MCF 10A (cell line): ENCODE measurements around the gene PGAM5.

DNA sequence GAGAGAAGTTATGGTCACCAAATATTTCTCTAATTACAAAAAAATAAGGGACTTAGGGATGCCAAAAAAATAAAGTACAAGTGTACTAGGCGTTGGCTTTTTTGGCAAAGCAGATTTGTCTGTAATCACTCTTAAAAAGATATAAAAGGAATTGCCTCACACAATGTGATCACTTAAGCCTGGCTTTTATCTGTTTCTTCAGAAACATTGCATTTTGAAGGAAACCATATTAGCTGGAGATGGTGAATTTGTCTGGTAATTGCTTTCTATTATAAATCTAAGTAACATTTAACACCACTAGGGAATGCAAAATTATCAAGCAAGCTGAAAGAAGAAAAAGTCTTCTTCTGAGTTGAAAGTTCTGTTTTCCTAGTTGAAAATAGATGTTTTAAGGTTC, 31.0 kb upstream of the ADGRD1 start:
- PRO-cap = no peak
- RRBS = no CpG with 5 or more reads among the region's 1 CpG

DNA sequence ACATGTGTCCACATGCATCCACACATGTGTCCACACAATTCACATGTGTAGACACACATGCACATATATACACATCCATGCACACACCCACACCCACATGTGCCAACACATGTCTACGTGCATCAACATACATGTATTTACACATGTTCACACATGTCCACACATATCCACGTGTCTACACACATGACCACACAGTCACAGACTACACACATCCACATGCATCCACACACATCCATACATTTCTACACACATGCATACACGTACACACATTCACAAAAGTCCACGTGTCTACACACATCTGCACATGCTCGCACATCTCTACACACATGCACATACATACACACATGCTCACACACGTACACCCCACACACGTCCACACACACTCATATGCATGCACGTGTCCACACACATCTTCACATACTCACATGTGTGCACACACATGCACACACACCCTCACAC, 3.4 kb downstream of the ADGRD1 start:
- PRO-cap = no peak
- RRBS = no CpG with 5 or more reads among the region's 8 CpGs

DNA sequence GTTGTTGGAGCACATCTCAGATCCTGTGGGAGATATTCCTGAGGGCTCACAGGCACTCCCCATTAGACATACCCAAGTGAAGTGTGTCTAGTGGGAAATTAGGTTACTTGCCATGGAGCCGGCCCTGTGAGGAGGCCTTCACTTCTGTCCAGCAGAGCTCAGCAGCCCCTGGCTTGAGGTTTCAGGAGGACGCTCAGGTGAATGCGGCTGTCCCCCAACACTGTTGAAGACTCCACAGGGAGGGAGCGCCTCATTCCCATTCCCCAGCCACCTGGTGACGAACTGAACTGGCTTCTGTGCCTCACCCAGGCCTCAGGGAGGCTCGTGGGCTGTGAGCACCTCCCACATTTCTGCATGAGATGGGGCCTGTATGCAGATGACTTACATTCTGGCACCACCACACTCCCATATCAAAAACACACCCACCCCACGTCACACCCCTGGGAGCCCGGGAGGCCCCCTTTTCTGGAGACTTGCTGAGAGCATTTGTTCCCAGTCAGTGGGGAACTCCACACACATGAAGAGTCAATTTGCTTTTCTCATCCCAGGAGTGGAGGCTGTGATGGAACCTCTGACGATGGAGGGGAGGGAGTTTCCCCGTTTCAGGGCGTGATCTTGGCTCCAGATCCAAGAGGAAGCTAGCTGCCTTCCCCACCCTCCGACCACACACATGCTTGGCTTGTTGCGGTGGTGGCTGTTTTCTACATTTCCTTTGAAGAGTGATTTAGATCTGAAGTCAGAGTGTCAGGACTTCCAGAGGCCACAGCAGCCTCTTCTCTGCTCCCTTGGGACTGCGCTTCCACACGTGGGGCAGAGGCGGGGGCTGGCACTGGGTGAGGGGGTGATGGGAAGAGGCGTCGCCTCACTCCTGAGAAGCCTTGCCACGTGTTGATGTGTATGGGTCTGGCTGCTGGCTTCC, 120.8 kb downstream of the ADGRD1 start:
- PRO-cap = no peak
- RRBS = no CpG with 5 or more reads among the region's 19 CpGs

- PRO-cap = no peak
- RRBS = 22% methylated on average over 3 of the region's 19 CpGs
Measured at GRCh38 chr12:131229250-131230485, 276.0 kb downstream of the ADGRD1 start.

DNA sequence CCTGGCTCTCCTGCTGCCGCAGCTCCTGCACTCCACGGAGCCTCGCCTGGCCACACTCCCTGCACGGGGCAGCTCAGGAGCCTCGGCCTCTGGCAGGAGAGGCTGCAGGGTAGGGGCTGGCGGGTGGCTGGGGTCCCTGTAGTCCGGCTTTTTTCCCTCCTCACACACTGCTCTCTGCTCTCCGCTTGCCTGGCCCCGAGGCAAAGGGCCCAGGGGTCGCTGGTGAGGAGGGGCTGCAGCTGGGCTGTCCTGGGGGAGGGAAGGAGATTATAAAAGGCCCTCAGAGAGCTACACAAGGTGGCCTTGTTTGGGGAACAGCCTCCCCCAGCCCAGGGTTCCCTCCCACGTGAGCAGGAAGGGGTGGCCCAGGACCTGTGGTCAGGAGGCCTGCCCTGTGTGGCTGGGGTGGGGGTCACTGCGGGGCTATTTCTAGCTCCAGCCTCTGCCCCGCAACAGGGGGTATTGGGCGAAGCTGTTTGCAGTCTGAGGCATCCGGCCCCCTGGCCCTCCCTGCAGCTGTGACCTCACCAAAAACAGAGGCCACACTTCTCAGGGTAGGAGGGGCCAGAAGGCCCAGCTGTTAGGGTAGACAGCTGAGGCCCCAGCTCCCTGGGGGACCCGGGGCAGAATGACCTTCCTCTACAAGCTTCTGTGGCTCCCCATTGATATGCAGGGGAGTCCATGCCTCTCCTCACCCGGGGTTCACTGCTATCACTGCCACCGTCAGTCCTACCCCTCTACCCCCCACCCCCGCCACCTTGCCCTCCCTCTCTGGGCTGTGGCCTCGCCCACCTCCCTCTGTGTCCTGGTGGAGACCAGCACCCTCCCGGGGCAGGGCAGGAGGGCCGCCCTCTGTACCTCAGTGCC, 88.8 kb upstream of the SFSWAP start:
- PRO-cap = no peak
- RRBS = 16% methylated on average over 2 of the region's 22 CpGs

DNA sequence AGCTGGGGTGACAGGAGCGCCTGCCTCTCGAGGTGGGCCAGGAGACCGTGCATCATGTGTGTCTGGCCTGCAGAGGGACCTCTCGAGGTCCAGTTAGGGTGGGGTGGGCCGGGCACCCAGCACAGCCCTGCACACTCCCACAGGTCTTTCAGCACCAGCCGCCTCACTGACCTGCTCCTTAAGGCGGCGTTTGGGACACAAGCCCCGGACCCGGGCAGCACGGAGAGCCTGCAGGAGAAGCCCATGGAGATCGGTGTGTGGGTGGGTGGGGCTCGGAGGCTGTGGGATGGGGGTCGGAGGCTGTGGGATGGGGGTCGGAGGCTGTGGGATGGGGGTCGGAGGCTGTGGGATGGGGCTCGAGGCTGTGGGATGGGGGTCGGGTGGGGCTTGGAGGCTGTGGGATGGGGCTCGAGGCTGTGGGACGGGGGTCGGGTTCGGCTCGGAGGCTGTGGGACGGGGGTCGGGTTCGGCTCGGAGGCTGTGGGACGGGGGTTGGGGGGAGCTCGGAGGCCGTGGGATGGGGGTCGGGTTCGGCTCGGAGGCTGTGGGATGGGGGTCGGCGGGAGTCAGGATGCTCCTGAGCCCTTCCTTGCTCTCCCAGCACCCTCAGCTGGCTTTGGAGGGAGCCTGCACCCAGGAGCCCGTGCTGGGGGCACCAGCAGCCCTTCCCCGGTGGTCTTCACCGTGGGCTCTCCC, 12.1 kb upstream of the PUS1 start:
- PRO-cap = no peak
- RRBS = no CpG with 5 or more reads among the region's 38 CpGs

DNA sequence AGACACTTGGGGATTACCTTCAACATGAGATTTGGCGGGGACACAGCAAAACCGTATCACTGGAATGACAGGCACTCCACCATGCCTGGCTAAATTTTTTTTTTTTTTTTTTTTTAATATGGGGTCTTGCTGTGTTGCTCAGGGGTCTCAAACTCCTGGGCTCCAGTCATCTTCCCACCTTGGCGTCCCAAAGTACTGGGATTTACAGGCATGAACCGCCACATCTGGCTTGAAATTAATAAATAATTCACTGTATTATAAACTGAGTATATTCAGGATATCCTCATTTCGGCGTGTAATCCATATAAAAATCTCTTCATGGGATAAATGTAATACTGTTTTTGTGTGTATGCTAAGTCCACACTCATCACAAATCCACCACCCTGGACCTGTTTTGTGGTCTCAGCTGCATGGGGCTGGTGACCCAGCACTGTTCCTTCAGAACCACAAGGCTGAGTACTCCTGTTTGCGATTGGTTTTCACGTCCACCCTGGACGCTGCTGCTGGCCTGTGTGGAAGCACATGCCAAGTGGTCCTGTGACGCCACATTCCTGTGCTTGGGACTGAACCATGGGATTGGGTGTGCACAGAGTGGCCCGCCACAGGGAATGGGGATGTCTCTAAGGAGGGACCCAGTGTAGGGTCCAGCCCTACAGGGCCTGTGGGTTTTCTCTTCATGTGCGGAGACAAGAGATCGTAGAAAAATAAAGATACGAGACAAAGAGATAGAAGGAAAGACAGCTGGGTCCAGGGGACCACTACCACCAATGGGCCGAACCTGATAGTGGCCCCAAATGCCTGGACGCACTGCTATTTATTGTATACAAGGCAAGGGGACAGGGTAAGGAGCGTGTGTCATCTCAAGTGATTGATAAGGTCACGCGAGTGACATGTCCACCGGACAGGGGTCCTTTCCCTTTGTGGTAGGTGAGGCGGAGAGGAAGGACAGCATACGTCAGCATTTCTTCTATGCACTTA, 4.3 kb downstream of the PUS1 start:
- PRO-cap = no peak
- RRBS = no CpG with 5 or more reads among the region's 22 CpGs

DNA sequence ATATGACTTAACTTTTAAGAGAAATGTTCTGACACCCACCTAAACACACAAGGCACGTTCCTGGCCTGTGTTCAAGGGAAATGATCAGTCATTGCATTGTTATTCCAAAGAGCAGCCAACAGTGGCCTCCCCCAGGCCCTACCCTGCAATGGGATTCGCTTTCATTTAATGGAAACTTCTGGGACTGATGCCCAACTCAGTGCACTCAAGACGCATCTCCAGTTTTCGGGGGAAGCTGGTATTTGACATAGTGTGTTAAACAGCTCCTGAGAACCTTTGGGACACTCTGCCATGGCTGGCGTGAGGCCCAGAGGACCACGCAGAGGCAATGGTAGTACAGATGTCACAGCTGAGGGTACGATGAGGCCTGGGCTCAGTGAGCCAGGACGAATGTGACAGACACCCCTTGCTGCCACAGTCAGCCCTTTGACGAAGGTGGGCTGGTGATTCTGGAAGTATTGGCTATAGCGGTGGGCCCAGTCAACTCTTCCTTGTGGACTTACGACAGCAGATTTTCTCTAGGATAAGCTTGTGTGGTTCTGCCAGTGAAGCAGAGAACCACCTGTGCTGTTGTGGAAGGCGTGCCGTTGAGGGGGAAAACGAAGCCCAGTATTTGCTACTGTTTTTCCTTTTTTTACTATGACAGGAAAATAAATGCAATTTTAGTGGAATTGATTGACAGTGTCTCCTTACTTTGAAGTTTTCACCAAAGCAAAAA, 65.7 kb downstream of the DDX51 start:
- PRO-cap = no peak
- RRBS = no CpG with 5 or more reads among the region's 14 CpGs

GRCh38 chr12:132117160-132117780, 26.8 kb downstream of the DDX51 start:
- PRO-cap = no peak
- RRBS = no CpG with 5 or more reads among the region's 33 CpGs

- PRO-cap = no peak
- RRBS = no CpG with 5 or more reads among the region's 14 CpGs
Measured at GRCh38 chr12:132177109-132177550, 32.9 kb downstream of the NOC4L start.

- PRO-cap = no peak
- RRBS = 33% methylated on average over 2 of the region's 15 CpGs
Measured at GRCh38 chr12:132476844-132477514, 13.0 kb upstream of the FBRSL1 start.

GRCh38 chr12:132510524-132511045, 20.6 kb downstream of the FBRSL1 start:
- PRO-cap = no peak
- RRBS = no CpG with 5 or more reads among the region's 27 CpGs

DNA sequence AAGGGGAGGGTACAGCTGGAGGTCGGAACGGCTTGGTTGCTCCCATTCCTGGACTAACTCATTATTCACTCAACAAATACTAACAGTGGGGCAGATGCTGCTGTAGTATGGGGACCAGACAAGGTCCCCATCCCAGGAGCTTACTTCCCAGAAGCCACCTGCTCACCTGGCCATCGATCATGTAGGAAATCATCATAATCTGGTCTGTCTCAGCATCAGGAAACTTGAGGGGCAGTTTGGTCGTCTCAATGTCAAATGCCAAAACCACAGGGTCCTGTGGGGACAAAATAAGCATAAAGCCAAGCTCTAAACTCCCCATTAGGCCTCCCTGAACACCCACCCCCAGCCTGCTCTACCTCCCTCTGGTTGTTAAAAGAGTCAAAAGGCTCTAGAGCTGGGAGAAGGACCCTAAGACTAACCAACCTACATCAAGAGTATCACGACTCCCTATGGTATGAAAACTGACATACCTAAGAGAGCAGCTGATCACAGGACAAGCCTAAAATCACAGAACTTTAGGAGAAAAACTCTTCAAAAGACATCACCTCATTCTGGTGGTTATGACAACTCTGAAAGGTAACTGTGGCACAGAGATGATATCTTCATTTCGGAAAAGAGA, 10.7 kb downstream of the POLE start:
- PRO-cap = no peak
- RRBS = no CpG with 5 or more reads among the region's 6 CpGs

DNA sequence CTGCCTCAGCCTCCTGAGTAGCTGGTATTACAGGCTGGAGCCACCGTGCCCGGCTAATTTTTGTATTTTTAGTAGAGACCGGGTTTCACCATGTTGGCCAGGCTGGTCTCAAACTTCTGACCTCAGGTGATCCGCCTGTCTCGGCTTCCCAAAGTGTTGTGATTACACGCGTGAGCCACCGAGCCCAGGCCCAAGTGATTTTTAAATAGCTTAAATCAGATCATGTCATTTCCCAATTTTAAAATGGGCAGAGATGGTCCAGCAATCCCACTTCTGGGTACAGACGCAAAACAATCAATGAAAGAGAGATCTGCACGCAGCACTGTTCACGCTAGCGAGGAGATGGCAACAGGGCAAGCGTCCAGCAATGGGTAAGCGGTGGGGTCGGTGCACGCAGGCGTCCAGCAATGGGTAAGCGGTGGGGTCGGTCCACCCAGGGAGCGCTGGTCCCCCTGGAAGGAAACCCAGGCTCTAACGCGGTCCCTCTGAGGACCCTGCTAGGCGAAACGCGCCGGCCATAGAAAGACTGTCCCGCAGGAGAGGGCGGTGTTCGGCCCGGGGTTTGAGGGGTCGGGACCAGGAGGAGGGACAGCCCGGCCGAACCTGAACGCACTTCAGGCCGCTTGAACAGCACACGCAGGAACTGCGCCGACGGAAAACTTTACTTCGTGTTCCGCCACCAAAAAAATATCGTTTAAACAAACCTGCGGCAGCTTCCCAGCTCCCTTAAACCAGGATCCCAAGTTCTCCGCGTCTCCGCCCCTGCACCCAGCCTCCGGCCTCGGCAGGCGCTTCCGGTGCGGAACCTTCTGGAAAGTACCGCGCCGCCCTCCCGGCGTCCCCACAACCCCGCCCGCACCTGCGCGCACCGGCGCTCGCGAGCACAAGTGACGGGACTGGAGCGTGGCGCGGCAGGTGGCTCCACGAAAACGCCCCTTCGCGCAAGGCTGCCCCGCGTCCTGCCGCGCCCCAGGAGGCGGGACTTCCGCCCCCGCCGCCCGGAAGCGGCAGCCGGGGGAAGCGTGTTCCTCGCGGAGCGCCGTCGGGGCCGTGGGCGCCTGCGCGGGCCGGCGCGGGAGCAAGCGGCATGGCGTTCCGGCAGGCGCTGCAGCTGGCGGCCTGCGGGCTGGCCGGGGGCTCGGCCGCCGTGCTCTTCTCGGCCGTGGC, at the start of gene PGAM5:
Gene PGAM5, plus strand, starts transcription at position 1,053 of the 1,167 bp plus-strand sequence.
- PRO-cap = bidirectional peak, plus-strand start at position 1,053 of the sequence, minus-strand start at position 783 of the sequence
- RRBS = under 1% methylated on average over 33 of the region's 108 CpGs

DNA sequence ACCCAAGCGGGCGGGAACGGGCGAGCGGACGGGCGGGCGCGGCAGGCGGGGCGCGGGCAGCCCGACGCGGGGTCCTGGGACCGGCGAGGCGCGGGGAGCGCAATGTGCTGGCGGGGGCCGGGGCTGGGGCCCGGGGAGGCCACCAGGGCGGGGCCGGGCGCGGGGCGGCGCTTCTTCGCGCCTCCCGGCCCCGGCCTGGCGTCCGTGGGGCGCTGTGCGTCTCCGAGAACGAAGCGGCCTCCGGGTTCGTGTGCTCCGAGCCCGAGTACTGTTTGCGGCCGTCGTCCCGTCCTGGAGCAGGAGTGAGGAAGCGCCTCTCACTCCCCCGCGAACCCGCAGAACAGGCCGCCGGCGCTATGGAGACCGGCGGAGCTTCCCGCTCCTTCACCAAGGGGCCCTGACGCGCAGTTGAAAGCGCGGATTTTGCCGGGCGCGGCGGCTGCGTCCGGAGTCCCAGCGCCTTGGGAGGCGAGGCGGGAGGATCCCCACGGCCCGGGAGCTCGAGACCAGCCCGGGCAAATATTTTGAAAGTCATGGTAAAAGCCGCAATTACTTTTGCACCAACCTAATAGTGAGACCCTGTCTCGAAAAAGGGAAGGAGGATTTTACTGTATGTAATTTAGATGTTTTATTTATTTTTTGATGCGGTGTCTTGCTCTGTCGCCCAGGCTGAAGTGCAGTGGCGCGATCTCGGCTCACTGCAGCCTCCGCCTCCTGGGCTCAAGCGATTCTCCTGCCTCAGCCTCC, 526 bp upstream of the ANKLE2 start:
- PRO-cap = bidirectional peak, plus-strand start at position 268 of the sequence, minus-strand start outside the sequence; bidirectional peak, plus-strand start at position 466 of the sequence, minus-strand start at position 475 of the sequence
- RRBS = under 1% methylated on average over 39 of the region's 84 CpGs

DNA sequence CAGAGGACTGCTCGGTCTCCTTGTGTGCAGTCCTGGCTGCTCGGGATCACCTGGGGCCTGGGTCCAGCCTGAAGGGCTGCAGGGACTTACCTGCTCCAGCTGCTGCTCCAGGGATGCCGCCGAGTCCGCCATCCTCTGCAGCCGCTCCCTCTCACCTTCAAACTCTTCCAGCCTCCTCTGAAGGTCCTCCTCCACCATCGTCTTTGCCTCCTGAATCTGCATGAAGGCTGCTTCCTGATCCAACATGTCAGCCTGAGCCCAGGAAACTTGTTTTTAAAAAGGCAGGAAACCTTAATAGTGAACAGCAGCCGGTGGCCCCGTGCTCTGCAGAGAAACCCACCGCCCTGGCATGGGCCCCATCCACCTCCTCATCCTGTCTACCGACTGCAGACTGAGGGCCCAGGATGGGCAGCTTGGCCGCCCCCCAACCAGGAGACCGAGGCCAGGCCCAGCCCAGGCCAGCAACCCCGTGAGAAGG, 32.2 kb downstream of the GOLGA3 start:
- PRO-cap = no peak
- RRBS = no CpG with 5 or more reads among the region's 14 CpGs

GRCh38 chr12:132801632-132802231, 26.9 kb downstream of the GOLGA3 start:
- PRO-cap = no peak
- RRBS = no CpG with 5 or more reads among the region's 32 CpGs

DNA sequence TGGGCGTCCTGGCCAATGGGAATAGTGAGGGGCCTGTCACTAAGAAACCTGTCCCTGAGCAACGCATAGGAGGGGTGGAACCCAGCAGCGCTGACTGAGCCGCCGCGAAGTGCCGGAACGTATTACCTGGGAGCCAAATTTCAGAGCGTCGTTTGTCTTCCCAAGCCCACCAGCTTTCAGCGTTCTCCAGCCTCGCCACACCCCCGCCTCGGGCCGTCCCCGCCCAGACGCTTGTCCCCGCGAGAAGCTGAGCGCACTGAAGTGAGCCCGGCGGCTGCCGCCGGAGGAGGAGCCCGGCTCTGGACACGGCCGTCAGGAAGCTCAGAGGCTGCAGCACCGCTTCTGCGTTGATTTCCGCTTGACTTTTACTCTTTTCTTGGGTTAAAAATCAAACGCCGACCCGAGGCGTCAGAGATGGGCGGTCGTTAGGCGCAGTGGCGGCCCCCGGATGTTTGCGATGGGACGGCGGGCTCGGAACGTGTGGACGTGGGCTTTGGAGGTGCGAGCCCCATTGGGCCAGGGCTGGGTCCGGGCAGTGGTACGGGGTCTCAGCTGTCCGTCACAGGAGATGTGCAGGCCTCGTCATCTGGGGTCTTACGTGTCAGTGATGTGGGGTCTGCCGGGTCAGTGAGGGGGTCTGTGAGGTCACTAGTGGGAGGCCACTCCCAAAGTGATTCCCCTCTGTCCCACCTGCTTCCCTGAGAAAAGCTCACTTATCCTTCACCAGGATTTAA, 21.4 kb upstream of the CHFR start:
- PRO-cap = bidirectional peak, plus-strand start at position 66 of the sequence, minus-strand start outside the sequence; bidirectional peak, plus-strand start at position 306 of the sequence, minus-strand start at position 178 of the sequence
- RRBS = 41% methylated on average over 12 of the region's 52 CpGs

- PRO-cap = no peak
- RRBS = no CpG with 5 or more reads among the region's 10 CpGs
Measured at GRCh38 chr12:132955345-132955682, 792 bp downstream of the ZNF605 start.

GRCh38 chr12:133081359-133081993, 753 bp downstream of the ZNF140 start:
- PRO-cap = no peak
- RRBS = no CpG with 5 or more reads among the region's 10 CpGs